Tongue (tissue), 2 donors: ENCODE results near the gene SYNGR2.

GRCh38 chr17:77474982-77475570 lies 193.8 kb downstream of the SEPTIN9 start:
- RAMPAGE, long total RNA: no peak

DNA sequence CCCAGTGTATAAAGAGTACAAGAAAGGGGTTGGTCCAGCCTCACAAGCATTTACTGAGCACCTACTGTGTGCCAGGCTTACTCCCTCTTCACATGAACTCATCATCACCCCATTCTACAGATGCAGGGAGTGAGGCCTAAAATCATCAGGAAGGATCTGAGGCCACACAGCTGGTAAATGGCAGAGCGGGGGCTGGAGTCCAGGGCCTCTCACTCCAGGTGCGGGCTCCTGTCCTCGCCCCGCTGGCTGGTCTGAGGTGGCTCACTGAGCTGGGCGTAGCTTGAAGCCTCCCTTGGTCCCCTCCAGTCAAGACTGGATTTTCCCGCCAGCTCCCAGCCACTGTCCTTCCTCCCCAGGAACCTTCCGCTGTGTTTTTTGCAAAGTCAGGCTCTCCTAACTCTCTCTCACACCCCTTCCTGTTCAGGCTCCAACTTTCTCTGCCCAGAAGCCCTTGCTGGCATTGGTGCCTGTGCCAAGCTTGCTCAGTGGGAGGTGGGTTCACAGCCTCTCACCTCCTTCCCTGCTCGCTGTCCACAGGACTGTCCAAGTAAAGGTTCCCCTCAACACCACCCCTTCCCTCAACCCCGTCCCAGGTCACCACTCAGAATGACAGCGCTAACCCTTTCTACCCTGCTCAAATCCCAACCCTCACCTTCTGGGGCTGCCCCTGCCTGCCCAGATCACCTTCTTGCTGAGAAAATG lies 319.7 kb downstream of the SEPTIN9 start:
- RAMPAGE, long total RNA: no peak

- RAMPAGE, long total RNA: no peak
Observed at GRCh38 chr17:77783811-77784538, 174.5 kb upstream of the TNRC6C start.

DNA sequence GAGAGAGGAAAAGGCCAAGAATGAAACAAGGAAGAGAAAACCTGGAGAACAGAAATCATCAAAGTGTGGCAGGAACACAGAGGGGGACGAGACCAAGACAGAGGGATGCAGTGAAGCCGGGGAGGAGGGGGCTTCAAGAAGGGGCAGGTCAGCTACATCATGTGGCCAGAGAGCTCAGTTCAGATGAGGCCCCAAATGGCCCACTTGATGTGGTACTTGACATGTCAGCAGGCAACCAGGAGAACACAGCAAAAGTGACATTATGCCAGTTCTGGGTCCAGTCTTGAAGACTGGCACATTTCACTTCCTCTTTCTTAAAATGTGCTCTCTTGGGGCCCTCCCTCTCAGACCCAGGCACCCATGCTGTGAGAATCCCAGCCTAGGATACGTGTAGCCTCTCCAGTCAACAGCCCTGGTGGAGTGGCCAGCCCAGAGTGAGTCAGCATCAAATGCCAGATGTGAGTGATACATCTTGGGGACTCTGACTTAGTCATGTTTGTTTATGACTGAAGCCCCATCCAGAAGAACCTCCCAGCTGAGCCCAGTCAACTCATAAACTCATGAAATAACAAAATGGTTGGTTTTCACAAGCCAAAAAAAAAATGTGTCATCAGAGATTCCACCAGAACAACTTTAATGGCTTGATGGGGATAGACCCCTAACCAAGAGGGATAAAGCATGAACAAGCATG lies 82.6 kb upstream of the TNRC6C start:
- RAMPAGE, long total RNA: no peak

DNA sequence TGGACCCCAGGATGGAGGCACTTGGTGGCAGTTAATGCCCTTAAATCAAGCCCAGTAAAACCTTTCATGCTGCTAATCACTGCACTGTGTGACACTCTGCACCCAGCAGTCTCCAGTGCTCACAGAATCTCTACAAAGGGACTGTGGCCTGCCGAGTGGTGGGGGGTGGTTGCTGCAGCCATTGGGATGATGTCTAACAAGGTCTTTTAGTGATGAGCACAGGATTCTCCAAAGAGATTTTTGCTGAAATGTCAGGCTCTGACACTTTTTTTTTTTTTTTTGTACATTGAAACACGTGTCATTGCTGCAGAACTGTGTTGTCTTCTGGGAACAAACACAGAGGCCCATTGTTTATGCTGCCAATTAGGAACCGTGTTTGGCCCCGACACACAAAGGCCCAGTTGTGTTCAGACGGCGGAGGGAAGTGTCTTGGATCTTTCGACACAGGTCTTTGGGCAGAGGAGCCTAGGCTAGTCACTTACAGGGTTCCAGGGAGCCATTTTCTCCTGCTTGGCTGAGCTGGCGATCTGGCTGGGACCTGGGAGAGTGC lies 16.2 kb upstream of the TNRC6C start:
- RAMPAGE, long total RNA: no peak

GRCh38 chr17:77959531-77960739 lies 1.4 kb downstream of the TNRC6C start:
- RAMPAGE, long total RNA: no peak

GRCh38 chr17:77980344-77980622 lies 21.8 kb downstream of the TNRC6C start:
- RAMPAGE, long total RNA: no peak

- RAMPAGE, long total RNA: no peak
Observed at GRCh38 chr17:78049644-78050649, 78.6 kb downstream of the TMC6 start.

GRCh38 chr17:78104937-78105746 lies 23.4 kb downstream of the TMC6 start:
- RAMPAGE, long total RNA: no peak

DNA sequence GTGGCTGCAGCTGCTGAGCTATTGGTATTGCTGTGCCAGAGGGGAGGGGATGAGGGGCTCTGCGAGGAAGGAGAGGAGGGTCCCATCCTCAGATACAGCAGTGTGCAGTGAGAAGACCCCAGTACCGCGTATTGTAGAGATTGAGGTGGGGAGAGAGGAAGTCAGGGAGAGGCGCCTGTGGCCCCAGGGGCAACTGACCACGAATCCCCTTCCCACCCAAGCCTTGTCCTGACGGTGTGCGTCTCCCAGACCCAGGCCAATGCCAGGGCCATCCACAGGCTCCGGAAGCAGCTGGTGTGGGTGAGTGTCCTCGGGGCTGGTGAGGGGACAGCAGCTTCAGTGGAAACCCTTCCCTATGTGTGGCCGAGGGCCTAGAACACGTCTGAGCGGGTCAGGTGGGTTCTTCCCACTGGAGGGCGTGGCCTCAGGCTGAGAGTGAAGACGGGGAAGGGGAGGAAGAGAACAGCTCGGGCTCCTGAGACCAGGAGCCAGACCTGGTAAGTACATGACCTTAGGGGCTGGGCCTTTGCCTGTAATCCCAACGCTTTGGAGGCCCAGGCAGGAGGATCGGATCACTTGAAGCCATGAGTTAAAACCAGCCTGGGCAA lies 7.1 kb upstream of the C17orf99 start:
- RAMPAGE, long total RNA: no peak

GRCh38 chr17:78168134-78169370 lies at the start of gene SYNGR2:
Gene SYNGR2 (plus strand): TSS chr17:78168581.
- RAMPAGE, long total RNA: no peak

DNA sequence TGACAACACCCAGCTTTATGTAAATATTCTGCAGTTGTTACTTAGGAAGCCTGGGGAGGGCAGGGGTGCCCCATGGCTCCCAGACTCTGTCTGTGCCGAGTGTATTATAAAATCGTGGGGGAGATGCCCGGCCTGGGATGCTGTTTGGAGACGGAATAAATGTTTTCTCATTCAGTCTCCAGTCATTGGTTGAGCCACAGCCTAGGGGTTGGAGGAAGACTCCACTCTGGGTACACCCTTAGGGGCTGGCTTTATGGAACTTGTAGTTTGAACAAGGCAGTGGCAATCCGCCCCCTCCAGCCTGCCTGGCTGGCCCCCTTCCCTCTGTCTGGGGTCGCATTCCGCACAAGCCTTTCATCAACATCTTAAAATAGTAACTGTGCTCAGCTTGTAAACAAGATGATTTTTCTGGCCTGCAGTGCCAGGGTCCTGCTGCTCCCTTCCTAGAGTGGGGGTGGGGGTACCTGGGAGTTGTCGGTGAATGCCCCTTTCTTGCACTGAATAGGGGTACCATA lies 4.2 kb downstream of the SYNGR2 start:
- RAMPAGE, long total RNA: no peak

DNA sequence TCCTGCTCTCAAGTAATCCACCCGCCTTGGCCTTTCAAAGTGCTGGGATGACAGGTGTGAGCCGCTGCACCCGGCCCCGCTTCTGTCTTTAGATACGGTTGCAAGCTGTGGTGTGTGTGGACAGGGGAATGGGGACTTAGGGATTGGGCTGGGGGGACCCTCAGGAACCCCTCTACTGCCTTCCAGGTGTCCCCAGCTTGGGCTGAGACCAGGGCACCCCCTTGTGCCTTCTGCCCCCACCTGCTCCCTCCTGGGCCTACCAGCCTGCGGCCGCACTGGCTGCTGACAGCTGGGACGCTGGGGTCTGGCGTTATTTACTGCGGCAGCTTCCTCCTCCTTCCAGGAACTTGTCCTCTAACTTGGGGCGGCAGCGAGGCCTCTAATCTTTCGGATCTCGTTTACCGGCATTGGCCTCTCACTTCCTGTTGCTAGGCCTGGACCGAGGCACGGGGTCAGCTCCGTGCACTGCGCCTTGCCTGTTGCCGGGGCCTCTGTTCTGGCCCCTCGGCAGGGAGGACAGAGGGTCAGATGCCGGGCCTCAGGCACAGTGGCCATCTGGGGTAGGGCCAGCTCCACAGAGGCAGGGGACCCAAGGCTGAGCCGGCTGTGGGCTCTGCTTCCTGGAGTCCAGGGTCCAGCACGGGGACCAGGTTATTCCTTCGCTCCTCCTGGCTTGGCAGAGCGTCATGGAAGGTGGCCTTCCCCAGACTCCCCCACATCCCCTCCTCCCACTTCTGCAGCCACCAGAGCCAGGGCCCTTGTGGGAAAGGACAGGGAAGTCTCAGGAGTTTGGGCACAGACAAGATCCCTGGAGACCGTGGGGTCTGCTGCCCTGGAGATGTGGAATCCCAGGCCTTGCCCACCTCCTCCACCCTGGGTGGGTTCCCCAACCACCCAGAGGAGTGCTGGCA lies 31.8 kb downstream of the TMEM235 start:
- RAMPAGE, long total RNA: no peak

GRCh38 chr17:78316364-78316765 lies 43.5 kb downstream of the SOCS3 start:
- RAMPAGE, long total RNA: no peak

DNA sequence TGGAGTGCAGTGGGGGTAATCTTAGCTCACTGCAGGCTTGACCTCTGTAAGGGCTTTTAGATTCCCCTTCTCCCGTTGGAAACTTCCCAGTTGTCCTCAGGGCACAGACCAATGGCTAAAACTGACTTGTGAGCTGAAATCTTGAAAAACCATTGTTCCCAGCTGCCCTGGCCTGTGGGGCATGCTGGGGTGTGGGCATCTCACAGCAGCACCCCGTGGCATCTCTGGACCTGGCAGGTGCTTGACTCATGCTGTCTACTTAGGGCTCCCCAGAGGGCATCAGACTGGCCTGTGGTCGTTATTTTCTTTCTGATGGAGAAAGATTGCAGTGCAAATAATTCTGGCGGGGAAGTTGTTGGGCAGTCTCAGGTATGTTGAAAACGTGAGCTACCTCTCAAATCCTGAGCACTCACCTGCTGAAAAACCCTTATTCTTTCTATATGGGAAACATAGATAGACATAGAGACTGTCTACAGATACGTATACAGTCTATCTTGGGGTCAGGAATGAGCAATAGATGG lies 33.6 kb downstream of the PGS1 start:
- RAMPAGE, long total RNA: no peak

GRCh38 chr17:78430985-78431429 lies 52.6 kb downstream of the PGS1 start:
- RAMPAGE, long total RNA: no peak

GRCh38 chr17:78686267-78686621 lies 95.8 kb downstream of the CYTH1 start:
- RAMPAGE, long total RNA: no peak

GRCh38 chr17:78692505-78693011 lies 89.5 kb downstream of the CYTH1 start:
- RAMPAGE, long total RNA: no peak

- RAMPAGE, long total RNA: no peak
Observed at GRCh38 chr17:78735190-78735867, 46.7 kb downstream of the CYTH1 start.

GRCh38 chr17:78821800-78823112 lies 18.4 kb downstream of the USP36 start:
- RAMPAGE, long total RNA: no peak